ENCODE measurements around a stretch of chr18.

DNA sequence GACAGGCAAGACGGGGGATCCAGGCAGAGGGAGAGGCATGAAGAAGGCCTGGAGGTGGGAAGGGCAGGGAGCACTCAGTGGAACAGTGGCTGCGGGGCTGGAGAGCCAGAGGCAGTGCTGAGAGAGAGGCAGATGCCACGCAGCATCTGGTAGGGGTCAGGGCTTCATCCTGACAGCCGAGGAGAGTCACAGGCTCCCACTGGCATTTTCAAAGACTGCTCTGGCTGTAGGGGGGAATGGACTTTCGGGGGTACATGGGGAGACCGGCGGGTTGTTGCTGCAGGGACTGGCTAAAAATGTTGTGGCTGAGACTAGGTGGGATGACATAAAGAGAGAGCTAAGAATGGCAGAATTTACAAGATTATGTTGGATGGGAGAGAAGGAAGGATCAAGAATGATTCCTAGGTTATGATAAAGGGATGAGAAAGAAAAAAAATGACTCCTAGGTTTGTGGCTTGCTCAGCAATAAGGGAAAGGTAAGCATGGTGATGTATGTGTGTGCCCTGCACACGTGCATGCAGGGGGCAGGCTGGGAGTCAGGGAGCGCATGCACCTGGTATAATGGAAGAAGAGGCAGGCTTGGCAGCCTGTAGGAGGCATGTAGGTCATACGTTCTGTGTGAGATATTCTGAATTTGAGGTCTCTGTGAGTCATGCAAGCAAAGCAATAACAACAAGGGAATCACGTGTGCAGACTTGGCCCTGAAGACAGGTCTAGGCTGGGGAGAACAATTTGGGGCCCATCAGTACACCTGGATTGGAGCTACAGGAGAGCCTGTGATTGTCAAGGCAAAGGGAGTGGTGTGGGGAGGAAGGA, 94.7 kb upstream of the TTC39C start:
- PRO-cap: no peak
- RAMPAGE, long total RNA, 4 experiments: no peak in any of the 4 experiments

DNA sequence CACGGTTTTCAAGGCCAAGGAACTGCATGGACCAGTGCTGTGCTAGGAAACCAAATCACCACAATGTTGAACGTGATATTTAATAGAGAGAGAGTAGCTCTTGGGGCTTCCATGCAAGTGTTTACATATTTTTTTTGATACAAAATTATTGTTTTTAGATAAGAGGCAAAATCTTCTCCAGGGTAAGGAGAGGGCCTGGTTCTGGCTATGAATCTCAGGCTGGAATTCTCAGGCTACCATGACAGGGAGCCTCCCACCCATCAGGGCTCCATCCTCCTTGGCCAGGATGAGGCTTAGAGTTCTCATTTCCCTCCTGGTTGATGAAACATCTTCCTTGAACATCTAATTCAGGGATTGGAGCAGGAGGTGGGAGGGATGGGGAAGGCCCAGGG, 81.9 kb upstream of the TTC39C start:
- PRO-cap: no peak
- RAMPAGE, long total RNA, 4 experiments: no peak in any of the 4 experiments

DNA sequence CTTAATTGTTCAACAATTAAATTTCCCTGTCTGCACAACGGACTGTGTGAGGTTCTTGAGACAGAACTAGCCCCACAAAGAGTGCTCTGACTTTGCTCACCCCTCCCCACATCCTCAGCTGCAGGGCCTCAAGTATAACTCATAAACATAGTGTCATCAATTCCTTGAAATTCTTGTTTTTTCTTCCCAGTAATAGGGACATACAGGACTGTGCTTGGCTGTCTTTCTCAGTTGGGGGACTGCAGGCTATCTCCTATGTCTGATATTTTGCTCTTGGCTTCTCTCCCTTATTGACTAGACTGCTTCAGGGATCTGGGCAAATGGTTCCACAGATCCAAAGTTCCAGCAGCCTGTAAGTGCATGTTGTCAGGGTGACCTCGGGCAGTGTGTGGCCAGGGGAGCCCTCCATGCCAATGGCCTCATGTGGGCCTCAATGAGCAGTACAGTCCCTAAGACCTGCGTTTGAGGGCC, 2.2 kb upstream of the TTC39C start:
- PRO-cap: no peak
- RAMPAGE, long total RNA, 4 experiments: no peak in any of the 4 experiments

GRCh38 chr18:24051520-24052538, 37.3 kb downstream of the TTC39C start:
- PRO-cap: unidirectional peak, plus-strand start at chr18:24052283
- RAMPAGE, long total RNA, 4 experiments: no peak in any of the 4 experiments

DNA sequence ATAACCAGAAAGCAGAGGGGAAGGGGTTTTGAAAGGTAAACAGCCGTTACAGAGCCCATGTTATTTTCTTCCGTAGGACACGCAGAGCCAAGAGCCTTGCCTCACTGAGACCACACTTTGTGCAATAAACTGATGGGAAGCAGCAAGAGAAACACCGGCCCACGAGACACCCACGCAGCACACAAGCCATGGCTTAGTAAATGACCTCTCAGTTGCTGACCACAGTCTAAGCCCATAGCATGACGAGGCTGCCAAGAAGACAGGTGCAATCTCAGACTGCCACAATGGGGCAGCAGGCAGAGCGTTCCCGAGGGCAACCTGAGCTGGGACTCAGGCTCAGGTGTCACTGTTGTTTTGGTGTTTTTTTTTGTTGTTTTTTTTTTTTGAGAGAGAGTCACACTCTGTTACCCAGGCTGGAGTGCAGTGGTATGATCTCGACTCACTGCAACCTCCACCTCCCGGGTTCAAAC, 59.7 kb downstream of the CABYR start:
- PRO-cap: no peak
- RAMPAGE, long total RNA, 4 experiments: no peak in any of the 4 experiments

DNA sequence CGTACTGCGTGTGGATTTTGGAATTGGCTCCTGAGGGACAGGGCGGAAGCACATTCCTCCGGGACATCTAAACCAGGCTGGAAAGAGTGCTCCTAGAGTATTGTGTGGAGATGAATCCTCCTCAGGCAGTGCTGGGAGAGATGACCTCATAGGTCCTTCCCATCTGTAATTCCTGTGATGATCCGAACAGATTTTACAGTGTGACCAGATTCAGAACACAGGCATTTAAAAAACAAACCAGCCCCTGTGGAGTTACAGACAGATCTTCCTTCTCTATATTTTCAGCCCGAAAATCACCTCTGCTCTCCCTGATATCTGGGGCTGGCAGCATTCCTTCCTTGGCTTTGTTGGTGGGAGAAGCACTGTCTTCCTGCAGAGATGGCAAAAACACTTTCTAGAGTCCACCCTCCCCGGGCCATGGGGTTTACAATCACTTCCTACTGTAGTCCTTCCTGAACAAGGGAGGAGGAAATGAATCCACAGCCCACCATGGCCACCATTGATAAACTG, 438.1 kb downstream of the ZNF521 start:
- PRO-cap: no peak
- RAMPAGE, long total RNA, 4 experiments: no peak in any of the 4 experiments

DNA sequence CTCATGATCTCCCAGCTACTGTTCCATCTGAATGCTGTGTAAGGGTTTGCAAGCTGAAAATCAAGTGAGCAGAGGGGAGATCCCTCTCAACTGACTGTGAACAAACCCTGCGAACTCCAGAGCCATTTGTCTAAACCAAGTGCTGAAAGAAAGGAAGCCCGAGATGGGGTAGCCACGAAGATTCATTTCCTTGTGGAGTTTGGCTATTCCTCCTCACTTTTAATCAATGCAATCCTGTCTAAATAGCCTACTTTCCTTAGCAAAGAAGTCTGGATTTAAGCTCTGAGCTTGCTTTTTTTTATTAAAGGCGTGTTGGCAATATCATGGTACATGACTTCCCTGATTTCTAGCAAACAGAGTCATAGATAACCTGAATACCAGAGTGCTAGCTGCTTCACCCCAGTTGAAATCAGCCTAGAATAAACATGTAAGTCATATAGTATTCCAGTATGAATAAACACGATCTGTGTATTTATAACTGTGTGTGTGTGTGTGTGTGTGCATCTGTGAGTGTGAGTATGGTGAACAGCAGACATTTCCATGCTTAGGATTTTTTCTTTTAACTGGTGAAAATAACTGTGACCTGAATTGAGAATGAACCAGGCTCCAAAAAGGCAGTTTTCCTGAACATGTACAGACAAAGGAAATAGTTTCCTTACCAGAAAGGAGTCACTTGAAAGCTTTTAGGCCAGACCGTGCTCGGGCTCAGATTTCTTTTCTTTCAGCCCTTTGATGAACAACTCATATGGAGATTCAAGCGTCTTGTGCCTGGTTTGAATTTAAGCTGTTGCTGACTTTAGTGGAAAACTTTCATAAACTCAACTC, 365.1 kb downstream of the ZNF521 start:
- PRO-cap: no peak
- RAMPAGE, long total RNA, 4 experiments: no peak in any of the 4 experiments

DNA sequence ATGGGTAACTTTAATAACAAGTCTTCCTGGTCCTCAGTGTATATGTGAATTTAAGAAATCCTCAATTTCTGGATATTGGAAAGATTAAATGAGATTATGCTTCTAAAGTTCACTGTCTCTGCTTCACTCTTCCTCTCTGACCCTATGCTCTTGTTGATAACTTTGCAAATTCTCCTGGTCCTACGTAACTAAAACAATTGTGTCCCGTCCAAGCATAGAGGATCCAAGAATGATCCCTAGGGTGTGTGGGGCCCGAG, 363.9 kb downstream of the ZNF521 start:
- PRO-cap: no peak
- RAMPAGE, long total RNA, 4 experiments: no peak in any of the 4 experiments

DNA sequence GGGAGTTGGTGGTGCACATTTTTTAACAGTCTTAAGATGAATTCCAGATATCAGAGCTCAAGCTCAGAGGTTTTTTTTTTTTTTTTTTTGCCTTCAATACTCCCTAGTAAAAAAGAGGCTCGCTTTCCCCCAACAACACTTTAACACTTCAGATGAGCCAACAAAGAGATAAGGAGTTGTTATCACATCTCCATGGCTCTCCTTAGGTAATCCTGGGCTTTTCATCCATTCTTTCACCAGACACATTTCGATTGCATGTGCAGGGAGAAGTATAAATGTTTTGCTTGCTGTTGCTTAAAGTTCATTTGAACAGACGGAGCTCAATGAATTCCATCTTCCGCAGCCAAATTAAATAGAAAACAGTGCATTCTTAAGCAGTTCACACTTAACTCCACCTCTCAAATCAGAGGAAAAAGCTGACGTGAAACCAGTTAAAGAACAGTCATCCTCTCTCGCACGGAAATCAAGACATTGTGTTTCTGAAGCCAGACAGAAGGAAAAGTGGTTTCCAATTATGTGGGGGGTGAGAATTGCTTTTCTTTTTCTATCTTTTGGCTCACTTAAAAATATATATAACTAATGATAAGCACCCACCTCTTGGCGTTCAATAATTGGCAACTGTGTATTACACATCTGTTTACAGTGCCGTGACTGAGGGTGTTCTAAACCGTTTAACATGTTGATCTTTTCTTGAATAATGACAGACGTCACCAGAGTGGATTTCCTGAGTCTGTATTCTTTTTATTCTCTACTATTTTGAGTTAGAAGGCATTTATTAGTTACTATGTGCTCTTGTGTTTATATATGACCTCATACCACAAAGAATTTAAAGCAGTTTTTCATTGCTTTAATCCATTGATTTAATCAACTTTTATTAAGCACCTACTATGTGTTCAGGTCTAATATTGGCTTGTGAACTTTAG, 118.1 kb downstream of the ZNF521 start:
- PRO-cap: bidirectional peak, plus-strand start at position 301 of the sequence, minus-strand start at position 255 of the sequence
- RAMPAGE, long total RNA, 4 experiments: no peak in any of the 4 experiments

DNA sequence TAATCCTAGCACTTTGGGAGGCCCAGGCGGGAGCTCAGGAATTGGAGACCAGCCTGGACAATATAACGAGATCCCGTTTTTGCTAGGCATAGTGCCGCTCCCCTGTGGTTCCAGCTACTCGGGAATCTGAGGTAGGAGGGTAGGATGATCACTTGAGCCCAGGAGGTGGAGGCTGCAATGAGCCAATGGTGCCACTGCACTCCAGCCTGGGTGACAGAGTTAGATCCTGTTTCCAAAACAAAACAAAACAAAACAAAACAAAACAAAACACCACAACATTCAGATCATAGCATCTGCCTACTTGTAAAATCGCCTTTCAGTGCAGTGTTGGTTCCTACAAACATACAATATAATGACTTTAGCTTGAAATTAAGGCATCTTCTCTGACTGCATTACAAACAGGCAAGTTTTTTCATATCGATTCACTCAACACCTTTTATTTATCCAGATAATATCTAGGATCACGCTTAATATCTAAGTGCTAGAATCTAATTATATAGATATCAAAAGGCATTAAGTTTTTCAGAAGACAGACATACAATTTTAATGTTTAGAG, 836 bp upstream of the TAF4B start:
- PRO-cap: no peak
- RAMPAGE, long total RNA, 4 experiments: no peak in any of the 4 experiments

DNA sequence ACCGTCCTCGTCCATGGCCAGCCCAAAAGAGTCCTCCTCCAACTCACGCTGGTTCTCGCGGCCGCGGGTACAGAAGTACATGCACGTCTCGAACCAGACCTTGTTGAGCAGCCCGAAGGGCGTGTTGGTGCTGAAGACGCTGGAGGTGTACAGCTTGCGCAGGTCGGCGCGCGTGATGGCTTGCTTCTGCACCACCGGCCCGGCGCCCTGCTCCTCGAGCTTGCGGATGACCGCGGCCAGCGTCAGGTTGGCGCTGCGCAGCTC, 910 bp downstream of the KCTD1 start:
- PRO-cap: no peak
- RAMPAGE, long total RNA, 4 experiments: no peak in any of the 4 experiments

DNA sequence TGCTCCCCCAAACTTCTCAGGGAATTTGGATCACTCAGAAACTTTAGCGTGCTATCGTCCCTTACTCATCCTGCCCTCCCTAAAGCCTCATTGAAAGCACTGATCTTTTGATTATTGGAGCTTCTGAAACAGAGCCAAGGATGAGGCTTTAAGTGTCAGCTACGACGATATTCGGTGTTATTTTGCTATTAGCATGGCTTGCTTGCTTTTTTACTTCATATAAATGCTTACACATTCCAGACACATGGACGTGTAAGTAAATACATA, 27.3 kb upstream of the KCTD1 start:
- PRO-cap: no peak
- RAMPAGE, long total RNA, 4 experiments: no peak in any of the 4 experiments

GRCh38 chr18:26655262-26655644, 106.9 kb upstream of the KCTD1 start:
- PRO-cap: no peak
- RAMPAGE, long total RNA, 4 experiments: no peak in any of the 4 experiments

DNA sequence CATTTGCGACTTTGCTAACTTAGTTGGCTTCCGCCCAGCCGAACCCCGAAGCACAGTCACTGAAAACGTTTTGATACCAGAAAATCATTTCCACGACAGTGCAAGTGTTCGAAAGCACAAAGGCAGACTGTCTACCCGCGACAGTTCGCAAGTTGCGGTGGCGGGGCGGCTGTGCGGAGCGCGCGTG, 107.2 kb upstream of the KCTD1 start:
- PRO-cap: no peak
- RAMPAGE, long total RNA, 4 experiments: no peak in any of the 4 experiments

GRCh38 chr18:27057418-27057737, 127.7 kb downstream of the CHST9 start:
- PRO-cap: bidirectional peak, plus-strand start at chr18:27057676, minus-strand start at chr18:27057518
- RAMPAGE, long total RNA, 4 experiments: no peak in any of the 4 experiments

DNA sequence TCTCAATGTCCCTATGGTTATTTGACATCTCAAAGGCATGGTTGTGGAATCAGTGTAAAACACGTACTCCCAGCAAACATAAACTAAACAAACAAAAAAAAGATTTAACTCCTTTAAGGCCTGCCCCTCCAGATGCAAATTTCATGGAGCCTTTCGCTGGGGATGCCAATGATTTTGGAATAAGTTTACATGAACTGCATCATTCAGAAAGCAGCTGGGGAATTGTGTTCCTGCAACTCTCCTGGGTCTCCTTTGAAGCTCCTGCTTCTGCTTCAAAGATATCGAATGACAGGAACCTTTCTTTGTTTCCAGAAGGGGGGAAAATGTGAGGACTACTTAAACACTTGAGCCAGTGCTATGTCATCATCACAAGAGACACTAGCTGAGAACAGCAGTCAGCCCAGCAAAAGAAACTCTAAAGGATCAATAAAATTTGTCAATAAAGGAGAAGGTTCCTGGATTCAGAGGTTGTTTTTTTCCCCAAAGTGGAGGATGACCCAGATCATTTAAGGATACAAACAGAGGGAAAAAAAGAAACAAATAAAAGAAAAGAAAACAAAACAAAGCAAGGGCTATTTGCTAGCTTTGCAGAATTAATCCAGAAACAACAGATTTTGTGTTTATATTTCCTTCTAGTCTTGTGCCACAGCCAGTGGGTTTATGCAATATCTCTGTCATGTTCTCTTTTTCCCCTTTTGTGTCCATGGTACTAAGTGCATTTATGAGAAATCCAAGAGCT, 463.8 kb downstream of the CDH2 start:
- PRO-cap: no peak
- RAMPAGE, long total RNA, 4 experiments: no peak in any of the 4 experiments

DNA sequence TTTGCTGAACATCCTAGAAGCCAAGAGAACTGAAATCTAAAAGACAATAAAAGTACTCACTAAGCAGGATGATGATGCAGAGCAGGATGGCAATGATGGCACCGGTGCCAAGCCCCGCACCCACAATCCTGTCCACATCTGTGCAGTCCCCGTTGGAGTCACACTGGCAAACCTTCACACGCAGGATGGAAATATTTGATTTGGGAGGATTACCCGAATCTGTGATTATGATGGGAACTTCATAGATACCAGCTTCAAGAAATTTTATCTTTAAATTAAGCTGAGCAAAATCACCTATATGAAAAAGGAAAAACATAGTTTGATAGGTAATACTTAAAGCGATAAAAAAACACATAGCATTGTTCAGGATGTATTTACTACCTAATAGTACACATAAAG, 192.0 kb downstream of the CDH2 start:
- PRO-cap: no peak
- RAMPAGE, long total RNA, 4 experiments: no peak in any of the 4 experiments

GRCh38 chr18:27989991-27990429, 186.9 kb downstream of the CDH2 start:
- PRO-cap: no peak
- RAMPAGE, long total RNA, 4 experiments: no peak in any of the 4 experiments

DNA sequence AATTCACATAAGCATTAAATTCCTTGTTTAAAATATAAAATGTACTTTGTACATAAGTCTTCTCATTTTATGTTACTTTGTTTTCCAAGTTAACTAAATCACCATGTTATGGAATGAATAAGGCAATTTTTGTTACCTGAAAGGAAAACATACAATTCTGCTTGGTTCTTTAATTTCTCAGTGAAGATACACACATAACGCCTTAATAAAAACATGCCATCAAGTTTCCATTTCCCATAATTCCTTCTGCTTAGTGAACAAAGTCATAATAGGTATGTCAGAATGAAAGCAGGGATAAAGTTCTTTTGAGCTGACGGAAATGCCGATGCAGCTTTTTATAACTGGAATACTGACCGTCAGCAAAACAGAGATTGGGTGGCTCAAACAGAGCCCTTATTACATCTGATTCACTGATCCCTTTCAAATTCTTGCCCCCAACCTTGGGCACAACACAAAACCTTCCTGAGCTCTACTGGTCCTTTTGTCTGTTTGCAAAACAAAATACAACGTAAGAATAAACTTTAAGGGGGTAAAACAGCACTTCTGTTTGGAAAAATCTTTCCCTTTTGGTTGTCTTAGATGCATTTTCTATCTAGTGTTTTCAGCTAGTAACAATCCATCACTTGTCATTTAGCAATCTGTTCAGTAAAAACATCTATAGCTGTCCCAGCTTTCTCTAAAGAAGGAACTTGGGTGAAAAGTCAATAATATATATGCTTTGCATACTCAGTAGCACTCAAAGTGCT, 140.4 kb downstream of the CDH2 start:
- PRO-cap: no peak
- RAMPAGE, long total RNA, 4 experiments: no peak in any of the 4 experiments

DNA sequence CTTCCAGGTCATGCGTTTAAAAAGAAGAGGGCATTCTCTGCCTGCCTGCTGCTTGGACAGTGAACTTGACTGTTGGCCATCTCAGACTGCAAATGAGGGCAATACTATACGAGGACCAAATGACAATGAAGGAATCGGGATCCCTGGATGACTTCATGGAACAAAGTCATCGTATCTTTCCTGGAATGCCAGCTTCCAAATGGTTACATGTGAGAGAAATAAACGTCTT, 57.2 kb downstream of the CDH2 start:
- PRO-cap: no peak
- RAMPAGE, long total RNA, 4 experiments: no peak in any of the 4 experiments

Data from gastroesophageal sphincter (tissue), 4 donors.